LUHMES (cell line): ENCODE data around the gene TOX3.

- PRO-cap: bidirectional peak, plus-strand start at chr16:49857306, minus-strand start at chr16:49857092
Observed at GRCh38 chr16:49856444-49857587, 904 bp upstream of the ZNF423 start.

DNA sequence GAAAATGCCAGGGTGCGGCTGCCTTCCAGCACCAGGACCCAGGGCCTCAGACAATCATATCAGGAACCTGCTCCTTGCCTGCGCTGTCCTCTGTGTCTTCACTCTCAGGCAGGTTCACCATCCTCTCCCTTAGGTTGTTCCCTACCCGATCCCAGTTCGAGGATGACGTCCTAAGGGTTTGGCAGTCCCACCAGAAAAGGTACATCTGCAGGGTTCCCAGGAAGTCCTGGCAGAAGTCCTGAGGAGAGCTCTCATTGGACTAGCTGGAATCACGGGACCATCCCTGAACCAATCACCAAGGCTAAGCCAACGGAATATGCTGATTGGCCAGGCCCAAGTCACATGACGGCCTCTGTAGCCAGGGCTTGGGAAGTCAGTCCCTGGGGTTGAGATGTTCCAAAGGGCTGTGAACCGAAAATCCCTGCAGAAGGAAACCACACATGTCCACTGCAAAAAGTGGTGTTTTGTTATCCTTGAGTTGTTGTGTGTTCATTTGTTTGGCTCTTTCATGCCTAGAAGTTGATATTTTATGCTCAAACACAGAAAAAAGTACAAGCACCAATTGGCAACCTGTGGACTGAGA lies 68.1 kb upstream of the ZNF423 start:
- PRO-cap: no peak

GRCh38 chr16:50301144-50302144 lies 35.1 kb downstream of the ADCY7 start:
- PRO-cap: no peak

GRCh38 chr16:50323407-50324168 lies 45.2 kb downstream of the BRD7 start:
- PRO-cap: no peak

DNA sequence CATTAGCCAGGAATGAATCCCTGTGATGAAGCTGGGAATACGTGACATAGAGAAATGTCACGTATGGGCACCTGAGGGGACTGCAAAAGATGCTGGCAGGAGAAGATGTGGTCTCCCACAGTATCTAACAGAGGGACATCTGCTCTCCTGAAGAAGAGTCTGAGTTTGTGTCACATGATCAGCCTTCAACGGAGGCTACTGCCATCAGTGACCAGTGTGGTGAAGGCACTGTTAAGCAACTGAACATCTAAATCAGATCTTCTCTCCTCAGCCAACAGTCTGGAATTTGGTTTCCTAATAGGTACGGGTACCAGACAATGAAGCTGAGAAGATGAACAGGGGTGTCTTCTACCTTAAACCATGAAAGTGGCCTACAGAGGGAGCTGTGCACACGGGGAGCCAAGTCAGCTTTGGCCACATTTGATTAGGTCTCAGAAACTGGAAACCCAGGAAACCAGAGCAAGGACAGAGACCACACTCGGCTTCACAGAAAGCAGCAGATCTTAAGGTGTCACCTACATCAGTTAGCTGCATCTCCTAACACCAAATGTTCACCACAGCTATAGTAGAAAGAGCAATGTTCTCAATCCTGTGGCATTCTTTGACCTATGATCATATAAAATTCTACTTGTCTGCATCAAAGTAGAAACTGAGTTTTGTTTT lies 41.8 kb downstream of the BRD7 start:
- PRO-cap: no peak

DNA sequence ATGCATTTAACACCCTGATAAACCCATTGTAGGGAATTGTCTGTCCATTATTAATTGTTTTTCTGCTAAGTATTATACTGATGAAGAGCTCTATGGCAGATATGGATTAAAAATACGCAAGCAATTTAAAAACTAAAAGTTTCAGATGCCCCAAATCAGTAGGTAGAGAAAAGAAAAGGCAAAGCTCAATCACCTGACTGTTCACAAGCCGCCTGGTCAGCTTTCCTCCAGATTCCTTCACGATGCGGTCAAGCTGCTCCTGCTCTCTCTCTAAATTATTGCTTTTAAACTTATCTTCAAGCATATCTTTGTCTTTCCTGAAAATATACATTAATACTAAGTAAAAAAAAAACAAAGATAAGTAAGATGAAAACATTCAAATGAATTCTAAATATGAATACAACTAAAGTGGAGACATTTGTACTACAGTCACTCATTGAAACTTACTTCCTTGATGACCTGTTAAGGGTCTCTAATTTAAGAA lies 35.4 kb downstream of the BRD7 start:
- PRO-cap: no peak

DNA sequence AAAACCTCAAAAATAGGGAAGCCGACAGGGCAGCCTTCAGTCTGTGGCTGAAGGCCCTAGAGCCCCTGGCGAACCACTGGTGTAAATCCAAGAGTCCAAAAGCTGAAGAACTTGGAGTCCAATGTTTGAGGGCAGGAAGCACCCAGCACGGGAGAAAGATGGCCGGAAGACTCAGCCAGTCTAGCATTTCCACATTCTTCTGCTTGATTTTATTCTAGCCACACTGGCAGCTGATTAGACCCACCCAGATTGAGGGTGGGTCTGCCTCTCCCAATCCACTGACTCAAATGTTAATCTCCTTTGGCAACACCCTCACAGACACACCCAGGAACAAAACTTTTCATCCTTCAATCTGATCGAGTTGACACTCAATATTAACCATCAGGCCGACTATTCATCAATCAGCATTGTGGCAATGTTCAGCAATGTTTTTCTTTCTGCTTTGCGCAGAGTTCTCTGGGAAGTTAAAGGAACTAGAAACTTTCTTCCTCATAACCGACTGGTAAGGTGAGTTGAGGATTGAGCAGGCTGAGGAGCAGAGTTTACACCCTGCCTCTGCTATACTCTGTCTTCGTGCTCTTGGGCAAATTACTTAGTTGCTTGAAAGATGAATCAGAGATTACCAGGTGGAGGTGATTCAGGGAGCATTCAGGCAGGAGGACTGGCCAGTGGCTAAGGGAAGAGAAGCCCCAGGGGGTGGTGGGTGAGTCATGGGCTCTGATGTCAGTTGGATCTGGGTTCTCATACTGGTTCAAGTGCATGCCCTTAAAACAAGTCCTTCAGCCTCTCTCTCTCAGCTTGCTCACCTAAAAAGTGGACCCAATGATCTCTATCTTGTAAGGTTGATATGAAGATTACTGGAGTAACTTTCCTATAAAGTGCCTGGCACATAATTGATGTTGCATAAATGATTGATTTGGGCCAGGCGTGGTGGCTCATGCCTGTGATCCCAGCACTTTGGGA lies 28.2 kb upstream of the BRD7 start:
- PRO-cap: no peak

GRCh38 chr16:50585188-50585831 lies 37.1 kb downstream of the NKD1 start:
- PRO-cap: no peak

DNA sequence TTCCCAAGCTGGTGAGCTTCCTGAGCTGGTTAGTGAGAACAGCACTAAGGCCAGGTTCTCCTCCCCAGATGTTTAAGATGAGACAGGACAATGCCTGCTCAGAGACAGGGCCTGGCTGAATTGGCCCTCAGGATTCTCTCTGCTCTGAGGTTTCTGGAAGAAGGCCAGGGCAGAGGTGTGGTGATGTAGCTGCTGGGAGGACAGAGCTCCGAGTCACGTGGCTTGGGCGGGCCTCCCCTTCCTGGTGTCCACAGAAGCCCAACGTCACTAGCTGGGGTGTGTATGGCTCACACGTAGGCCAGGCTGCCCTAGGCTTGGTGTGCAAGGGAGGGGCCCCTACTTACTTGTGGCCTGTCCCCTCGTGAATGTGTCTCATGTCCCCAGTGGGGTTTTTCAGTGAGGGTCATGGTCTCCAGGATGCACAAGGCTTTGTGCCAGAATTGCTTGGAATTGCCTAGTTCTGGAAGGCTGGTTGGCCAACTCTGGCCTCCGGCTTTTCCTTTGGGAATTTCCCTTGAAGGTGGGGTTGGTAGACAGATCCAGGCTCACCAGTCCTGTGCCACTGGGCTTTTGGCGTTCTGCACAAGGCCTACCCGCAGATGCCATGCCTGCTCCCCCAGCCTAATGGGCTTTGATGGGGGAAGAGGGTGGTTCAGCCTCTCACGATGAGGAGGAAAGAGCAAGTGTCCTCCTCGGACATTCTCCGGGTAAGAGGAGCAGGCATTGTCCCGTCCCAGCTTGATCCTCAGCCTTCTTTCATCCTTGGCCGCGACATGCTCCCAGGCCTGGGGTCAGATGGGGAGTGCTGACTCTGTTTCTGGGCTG lies 3.4 kb downstream of the NOD2 start:
- PRO-cap: no peak

- PRO-cap: no peak
Observed at GRCh38 chr16:50713401-50713896, 20.0 kb downstream of the NOD2 start.

GRCh38 chr16:50719936-50720550 lies 21.8 kb upstream of the CYLD start:
- PRO-cap: no peak

DNA sequence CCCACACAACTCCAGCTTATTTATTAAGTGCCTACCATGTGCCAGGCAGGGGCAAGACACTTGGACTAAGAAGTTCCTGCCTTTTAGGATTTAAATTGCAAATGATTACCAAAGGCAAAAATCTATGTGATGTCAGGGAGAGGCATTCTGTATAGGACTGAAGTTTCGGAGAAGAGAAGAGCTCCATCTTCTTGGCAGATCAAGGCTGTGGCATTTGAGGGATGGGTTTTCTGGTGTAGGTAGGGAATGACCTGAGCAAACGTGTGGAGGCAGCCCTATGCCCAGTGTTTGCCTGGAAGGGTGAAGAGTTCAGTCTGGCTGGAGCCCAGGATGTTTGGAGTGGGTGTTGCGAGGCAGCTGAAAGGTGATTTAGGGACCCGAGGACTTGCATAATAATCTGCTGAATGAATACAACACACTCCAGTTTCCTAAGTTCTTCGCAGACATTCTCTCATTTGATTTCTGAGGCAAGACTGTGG lies 186.1 kb downstream of the CYLD start:
- PRO-cap: no peak

DNA sequence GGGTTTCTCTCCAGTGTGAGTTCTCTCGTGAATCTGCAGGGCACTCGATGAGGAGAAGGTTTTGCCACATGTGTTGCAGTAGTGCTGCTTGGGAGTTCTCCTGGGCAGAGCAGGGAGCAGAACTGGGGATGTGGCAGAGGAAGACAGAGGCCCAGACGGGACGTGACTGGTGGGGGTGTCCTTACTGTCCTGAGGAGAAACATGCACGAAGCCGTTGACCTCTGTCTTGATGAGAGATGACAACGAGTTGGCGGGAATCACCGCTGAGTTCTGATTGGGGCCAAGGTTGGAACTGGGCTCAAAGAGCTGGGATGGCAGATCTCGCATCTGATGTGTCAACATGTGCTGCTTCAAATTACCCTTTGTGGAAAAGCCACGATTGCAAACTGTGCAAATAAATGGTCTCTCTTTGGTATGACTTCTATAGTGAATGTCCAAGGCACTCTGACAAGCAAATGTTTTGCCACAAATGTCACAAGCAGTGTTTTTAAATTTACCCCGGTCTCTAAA lies 12.3 kb downstream of the SALL1 start:
- PRO-cap: no peak

GRCh38 chr16:51359134-51360154 lies 208.4 kb upstream of the SALL1 start:
- PRO-cap: no peak

- PRO-cap: no peak
Observed at GRCh38 chr16:51450672-51451464, 299.8 kb upstream of the SALL1 start.

DNA sequence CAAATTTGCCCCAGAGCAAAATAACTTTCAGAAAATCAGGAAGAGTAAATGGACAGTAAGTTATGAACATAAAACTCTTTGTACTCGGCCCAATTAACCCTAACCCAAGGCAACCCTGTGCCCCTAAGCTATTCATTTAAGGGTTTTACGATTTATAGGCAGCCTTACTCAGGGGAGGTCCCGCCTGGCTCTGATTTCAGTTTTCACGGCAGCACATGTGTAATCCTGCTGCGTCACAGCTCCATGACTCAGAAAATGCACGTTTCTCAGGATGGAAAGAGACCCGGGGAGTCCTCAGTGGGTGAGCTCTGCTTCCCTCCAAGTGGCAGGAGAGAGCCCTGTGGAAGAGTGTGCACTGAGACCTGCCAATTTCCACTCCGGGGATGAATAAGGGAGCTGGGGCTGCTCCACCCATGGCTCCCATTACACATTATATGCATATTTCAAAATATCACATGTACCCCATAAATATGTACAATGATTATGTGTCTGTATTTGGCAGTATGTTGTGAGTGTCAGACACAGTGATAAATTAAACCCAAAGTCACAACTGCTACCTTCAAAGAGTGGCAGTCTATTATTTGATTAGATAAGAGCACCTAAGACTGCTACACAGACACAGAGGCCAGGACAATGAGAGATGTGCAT lies 406.0 kb upstream of the SALL1 start:
- PRO-cap: no peak

DNA sequence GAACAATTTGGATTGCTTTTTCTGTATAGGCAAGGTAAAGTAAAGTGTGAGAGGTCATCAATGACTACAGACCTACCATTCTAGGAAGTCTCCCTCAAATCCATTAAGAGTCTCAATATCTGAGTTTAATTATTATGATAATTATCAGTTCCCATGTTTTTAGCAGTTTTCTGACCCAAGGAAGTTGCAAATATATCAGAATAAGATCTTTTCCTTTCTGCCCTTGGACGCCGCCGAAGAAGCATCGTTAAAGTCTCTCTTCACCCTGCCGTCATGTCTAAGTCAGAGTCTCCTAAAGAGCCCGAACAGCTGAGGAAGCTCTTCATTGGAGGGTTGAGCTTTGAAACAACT lies 494.4 kb upstream of the SALL1 start:
- PRO-cap: no peak

DNA sequence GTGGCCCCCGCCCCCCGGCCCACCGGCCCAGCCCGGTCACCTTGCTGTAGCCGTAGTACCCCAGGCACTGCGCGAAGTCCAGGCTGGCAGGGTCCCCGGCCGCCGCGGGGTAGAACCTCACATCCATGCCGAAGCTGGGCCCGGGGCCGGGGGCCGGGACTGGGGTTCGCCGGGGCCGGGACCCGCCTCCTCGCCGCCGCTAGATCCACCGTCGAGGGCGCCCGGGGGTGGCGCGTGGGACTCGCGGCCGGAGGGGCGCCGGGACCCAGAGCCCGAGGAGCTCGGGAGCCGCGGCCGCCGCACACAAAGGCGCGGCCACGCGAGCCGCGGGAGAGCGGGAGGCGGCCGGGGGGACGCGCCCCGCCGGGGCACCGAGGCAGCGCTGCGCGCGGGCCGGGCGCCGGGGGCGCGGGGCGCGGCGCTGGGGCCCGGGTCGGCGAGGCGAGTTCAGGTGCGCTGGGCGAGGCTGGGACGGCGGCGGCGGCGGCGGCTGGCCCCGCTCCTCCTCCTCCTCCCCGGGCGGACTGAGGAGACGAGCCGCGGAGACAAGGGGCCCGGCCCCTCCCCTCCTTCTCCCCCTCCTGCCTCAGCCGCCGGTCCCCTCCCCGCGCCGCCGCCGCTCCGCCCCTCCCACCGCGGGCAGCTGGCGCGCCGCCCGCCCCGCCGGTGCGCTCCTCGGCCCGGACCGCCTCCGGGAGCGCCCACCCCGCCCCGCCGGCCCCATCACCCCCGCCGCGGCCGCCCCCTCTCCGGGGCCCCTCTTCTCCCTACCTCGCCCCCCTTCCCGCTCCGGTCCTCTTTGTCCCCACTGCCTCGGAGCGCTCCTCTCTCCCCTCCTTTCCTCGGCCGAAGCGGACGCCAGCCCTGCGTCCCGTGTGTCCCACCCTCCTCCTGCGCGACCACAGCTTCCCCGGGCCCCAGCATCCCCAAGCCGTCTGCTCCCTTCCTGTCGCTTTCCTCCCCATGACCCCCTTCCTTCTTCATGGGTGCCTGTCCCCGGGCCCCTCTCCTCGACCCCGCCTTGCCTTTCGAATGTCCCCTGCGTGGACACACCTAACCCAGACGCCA lies at the start of gene TOX3:
Gene TOX3 (minus strand): TSS at position 547 of the 1,068 bp plus-strand sequence.
- PRO-cap: unidirectional peak, minus-strand start at position 527 of the sequence; unidirectional peak, minus-strand start at position 538 of the sequence; unidirectional peak, minus-strand start at position 572 of the sequence

DNA sequence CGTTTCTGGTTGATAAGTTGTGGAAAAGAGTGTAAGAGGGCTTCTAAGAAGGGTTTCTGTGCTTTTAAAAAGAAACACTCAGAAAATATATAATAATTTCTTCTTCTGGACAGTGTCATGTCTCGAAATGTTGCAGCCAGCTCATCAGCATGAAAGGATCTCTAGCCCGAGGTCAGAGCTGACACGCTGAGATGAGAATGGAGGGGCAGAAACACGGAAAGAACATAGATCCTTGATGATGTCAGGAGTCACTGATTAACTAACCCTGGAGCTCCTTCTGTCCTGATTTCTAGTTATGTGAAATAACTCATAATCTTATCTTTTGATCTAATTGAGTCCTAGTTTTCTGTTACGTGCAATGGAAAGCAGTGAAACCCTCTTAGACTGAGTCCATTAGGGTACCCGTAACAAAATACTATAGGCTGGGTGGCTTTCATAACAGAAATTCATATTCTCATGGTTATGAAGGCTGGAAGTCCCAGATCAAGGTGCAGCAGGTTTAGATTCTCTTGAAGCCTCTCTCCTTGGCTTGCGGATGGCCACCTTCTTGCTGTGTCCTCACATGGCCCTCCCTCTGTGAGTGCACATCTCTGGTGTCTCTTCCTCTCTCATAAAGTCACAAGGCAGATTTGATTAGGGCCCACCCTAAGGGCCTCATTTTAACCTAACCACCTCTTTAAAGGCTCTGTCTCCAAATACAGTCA lies 10.4 kb upstream of the TOX3 start:
- PRO-cap: no peak

DNA sequence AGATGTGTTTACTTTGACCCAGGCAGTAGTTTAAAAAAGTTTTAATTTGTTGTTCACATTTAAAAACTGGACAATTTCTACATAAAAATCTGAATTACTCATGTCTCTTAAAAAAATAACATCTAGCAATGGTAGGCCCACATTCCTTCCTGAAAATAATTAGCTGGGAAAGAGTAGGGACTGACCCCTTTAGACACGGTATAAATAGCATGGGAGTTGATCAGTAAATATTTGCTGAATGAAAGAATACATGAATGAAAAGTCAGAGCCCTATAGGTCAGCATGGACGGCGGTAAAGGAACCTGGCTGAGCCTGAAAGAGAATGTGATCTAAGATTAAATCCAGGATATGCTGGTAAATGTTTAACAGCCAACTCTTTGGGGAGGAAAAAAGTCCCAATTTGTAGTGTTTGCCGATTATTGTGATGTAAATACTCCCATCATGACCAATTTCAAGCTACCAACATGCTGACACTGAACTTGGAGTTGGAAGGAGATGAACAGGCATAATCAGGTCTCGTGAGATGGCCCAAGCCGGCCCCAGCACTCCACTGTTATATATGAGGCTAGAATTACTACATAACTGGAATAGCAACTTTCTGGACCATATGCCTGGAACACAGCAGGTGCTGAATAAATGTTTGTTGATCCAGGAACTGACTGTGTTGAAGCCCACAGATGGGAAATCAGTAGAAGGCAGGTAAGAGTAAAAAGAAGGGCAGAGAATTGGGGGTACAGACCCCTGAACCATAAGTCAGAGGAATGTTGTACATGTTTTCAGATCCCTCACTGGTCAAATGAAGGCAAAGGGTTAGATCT lies 18.1 kb upstream of the TOX3 start:
- PRO-cap: no peak